Gastrocnemius medialis (tissue), 3 donors: ENCODE results near the genes TRAPPC2B, ZNF587B, ZNF329, ZNF324, TRIM28 and MZF1.

DNA sequence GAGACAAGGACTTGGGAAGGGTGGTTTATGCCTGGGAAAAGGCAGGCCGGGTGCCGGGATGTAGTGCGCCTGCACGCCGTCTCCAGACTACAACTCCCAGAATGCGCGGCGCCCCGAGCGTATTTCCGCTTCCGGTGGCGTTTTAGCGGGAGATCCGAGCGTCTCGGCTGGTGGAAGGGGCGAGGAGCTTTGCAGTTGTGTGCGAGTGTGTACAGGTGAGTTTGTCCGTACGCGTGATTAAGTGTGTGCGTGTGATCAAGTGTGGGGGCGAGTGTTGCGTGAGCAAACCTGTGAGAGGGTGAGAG, 75.4 kb downstream of the PEG3 start:
- PRO-cap, result no peak
- RAMPAGE, long total RNA, 3 experiments, result no peak in any of the 3 experiments

GRCh38 chr19:56815847-56816397, 24.6 kb downstream of the PEG3 start:
- PRO-cap, result no peak
- RAMPAGE, long total RNA, 3 experiments, result no peak in any of the 3 experiments

GRCh38 chr19:56839525-56840221, 853 bp downstream of the PEG3 start:
- PRO-cap, result unidirectional peak, plus-strand start at chr19:56840039
- RAMPAGE, long total RNA, 3 experiments, result no peak in any of the 3 experiments

GRCh38 chr19:56891096-56891369, 50.5 kb upstream of the PEG3 start:
- PRO-cap, result no peak
- RAMPAGE, long total RNA, 3 experiments, result no peak in any of the 3 experiments

GRCh38 chr19:57362869-57363732, at the start of gene TRAPPC2B:
TRAPPC2B (plus strand) TSS chr19:57363551.
- PRO-cap, result bidirectional peak, plus-strand start at chr19:57363566, minus-strand start at chr19:57363199
- RAMPAGE, long total RNA, 3 experiments, result start-site peak on the plus strand in 3 of 3 experiments, at chr19:57363499-57363594 at its widest, 268 to 520 reads per replicate

DNA sequence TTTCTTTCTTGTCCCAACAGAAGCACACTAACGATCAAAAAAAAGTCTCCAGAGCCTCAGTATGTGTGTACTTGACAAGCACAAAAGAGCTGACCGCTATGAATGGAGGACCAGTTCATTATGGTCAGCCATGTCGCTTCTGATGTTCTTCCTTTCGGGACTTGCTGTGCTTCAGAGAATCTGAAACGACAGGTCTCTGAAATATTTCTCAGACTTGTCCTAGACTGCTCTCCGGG, 422 bp upstream of the ZNF749 start:
- PRO-cap, result no peak
- RAMPAGE, long total RNA, 3 experiments, result no peak in any of the 3 experiments

GRCh38 chr19:57812685-57813484, 1.8 kb downstream of the ZNF552 start:
- PRO-cap, result no peak
- RAMPAGE, long total RNA, 3 experiments, result no peak in any of the 3 experiments

- PRO-cap, result bidirectional peak, plus-strand start at chr19:57830514, minus-strand start at chr19:57830360; unidirectional peak, plus-strand start at chr19:57830514
- RAMPAGE, long total RNA, 3 experiments, result no peak in any of the 3 experiments
Observed at GRCh38 chr19:57829607-57830956, at the start of gene ZNF587B. ZNF587B (plus strand) TSS chr19:57830299.

- PRO-cap, result no peak
- RAMPAGE, long total RNA, 3 experiments, result no peak in any of the 3 experiments
Observed at GRCh38 chr19:57915526-57916201, 728 bp downstream of the ZNF417 start.

GRCh38 chr19:58149981-58151030, at the start of gene ZNF329:
ZNF329 (minus strand) TSS chr19:58150789.
- PRO-cap, result bidirectional peak, plus-strand start at chr19:58150885, minus-strand start at chr19:58150787
- RAMPAGE, long total RNA, 3 experiments, result start-site peak on the minus strand in 2 of 3 experiments, at chr19:58150779-58150791 at its widest, 5 to 7 reads per replicate

- PRO-cap, result no peak
- RAMPAGE, long total RNA, 3 experiments, result no peak in any of the 3 experiments
Observed at GRCh38 chr19:58216853-58217661, 11.7 kb upstream of the ZNF544 start.

GRCh38 chr19:58262519-58263250, 16.1 kb upstream of the ZNF8 start:
- PRO-cap, result no peak
- RAMPAGE, long total RNA, 3 experiments, result no peak in any of the 3 experiments

GRCh38 chr19:58349426-58350192, 3.7 kb downstream of the A1BG start:
- PRO-cap, result no peak
- RAMPAGE, long total RNA, 3 experiments, result no peak in any of the 3 experiments

- PRO-cap, result bidirectional peak, plus-strand start at chr19:58401568, minus-strand start at chr19:58401285
- RAMPAGE, long total RNA, 3 experiments, result no peak in any of the 3 experiments
Observed at GRCh38 chr19:58401088-58402184, 6.0 kb downstream of the RNF225 start.

DNA sequence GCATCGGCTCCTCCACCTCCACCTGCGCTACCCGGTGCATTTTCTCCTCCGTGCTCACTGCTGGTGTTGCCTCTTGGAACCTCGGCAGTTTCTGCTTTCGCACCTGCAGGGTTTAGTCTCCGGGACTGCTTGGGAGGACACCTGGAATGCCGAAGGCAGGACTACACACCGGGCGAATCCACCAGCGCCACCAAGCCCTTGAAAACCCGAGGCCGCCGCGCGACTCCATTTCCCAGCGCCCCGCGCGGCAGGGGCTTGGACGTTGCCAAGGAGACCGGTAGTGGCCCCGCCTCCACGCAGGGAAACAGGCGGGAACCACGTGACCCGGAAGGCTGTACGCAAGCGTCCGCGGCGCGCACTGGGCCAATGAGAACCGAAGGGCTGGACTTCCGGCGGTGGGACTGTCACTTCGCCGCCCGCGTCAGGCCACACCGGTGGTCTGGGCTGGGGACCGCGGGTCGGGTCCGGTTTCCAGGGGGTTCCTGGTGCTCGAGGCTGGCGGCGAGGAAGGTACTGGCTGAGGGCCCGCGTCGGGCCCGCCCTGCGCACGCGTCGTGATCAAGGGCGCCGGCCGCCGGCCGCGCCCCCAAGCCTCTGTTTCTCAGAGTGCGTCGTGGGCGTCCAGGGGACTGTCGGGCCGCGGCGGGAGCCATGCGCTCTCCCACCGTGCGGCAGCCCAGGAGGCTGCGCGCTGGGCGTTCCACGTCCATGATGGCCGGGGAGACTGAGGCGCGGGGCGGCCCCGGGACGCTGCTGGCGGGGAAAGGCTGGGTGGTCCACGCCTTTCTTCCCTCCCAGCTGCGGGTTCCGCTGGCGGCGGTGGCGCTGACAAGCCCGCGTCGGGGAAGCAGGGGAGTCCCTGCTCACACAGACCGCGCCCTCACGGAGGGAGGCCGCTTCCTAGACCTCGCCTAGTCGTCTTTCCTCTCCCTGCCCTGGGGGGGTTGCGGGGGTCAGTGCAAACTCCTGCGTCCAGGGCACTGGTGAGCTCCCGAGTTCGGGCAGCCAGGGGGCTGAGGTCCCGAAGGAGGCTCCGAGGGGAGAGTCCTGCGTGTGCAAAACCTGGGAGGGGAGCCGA, at the start of gene ZNF324:
TSS of gene ZNF324 (plus strand) at position 407 of the 1,078 bp plus-strand sequence.
- PRO-cap, result unidirectional peak, plus-strand start at position 386 of the sequence; unidirectional peak, plus-strand start at position 604 of the sequence
- RAMPAGE, long total RNA, 3 experiments, result no peak in any of the 3 experiments

GRCh38 chr19:58543873-58544566, at the start of gene TRIM28:
TRIM28 (plus strand) TSS chr19:58544064.
- PRO-cap, result bidirectional peak, plus-strand start at chr19:58544091, minus-strand start at chr19:58543978; bidirectional peak, plus-strand start at chr19:58544457, minus-strand start at chr19:58544180
- RAMPAGE, long total RNA, 3 experiments, result no peak in any of the 3 experiments

DNA sequence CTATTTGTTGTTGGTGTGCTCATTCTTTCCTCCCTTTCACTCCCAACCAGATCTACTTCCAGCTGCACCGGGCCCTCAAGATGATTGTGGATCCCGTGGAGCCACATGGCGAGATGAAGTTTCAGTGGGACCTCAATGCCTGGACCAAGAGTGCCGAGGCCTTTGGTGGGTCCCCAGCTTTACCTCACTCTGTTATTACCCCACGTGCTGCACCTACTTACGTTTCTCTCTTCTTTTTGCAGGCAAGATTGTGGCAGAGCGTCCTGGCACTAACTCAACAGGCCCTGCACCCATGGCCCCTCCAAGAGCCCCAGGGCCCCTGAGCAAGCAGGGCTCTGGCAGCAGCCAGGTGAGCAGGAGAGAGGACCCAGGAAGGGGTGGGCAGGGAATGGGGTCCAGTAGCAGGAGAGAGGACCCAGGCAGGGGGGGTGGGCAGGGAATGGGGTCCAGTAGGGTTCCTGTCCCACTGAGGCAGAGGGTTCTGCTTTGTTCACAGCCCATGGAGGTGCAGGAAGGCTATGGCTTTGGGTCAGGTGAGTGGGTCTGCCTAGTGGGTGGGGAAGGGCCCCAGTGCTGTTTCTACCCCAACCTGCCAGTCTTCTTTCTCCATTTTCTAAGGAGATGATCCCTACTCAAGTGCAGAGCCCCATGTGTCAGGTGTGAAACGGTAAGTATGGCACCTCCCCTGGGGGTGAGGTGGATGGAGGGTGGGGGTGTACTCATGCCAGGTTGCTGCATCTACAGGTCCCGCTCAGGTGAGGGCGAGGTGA, 4.6 kb downstream of the TRIM28 start:
- PRO-cap, result no peak
- RAMPAGE, long total RNA, 3 experiments, result no peak in any of the 3 experiments

DNA sequence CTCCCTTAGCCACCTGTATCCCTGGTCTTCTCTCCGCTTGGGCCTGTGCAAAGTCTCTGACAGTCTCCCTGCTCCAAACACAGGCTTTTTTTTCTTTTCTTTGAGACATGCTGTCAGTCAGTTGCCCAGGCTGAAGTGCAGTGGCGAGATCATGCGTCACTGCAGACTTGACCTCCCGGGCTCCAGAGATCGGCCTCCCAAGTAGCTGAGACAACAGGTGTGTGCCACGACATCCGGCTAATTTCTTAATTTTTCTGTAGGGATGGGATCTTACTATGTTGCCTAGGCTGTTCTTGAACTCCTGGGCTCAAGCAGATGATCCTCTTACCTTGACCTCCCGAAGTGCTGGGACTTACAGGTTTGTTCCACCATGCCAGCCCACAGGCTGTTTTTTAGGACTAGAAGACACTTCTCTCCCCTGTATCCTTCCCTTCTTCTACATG, 1.5 kb downstream of the MZF1 start:
- PRO-cap, result no peak
- RAMPAGE, long total RNA, 3 experiments, result no peak in any of the 3 experiments

GRCh38 chr19:58572900-58573868, at the start of gene MZF1:
MZF1 (minus strand) TSS chr19:58573335.
- PRO-cap, result bidirectional peak, plus-strand start at chr19:58572971, minus-strand start at chr19:58572996; bidirectional peak, plus-strand start at chr19:58573661, minus-strand start at chr19:58573309
- RAMPAGE, long total RNA, 3 experiments, result start-site peak on the minus strand in 1 of 3 experiments, at chr19:58573513-58573549 at its widest, 18 reads per replicate